Panc1 (cell line): ENCODE measurements around a stretch of chr4.

DNA sequence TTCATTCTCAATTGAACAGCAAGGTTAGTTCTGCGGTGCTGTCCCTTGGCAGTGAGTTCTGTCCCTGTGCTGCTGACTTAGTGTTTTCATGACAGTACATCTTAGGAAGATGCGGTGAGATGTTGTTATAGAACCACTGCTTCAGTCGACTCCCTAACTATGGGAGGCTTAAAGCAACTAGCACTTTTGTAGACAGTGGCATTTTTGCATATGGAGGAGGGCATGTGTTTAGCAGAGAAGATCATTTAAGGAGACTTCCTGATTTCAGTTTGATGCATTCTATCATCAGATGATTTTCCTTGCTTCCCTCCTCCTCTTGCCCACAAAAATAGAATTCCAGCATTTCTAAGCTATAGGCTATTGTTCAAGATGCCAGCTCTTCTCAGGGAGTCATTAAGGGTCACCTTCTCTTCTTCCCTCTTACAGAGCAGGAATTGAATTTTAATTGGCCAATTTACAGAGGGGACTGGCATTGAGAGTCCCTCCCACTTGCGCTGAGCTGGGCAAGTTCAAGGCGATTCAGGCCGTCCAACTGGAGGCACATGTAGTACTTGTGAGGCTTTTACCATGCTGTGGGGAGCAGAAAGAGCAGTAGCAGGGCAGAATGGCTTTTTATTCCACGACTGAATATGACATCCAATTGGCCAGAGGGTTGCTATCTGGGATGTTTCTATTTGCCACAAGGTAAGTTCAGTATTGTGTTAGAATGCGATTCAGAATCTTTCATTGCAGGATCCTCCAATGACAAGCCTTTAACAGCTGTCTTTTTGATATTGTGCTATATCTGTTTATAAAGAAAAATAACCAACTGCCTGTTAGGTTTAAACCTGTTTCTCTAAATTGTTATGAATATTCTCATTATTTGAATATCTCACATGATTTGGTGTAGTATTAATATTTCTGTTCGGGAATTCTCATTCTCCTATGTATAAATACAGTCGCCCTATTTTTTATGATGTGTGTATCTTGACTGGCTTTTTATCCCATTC lies 181.9 kb downstream of the SOWAHB start:
- RRBS, 2 experiments = no CpG with 5 or more reads among the region's 10 CpGs

DNA sequence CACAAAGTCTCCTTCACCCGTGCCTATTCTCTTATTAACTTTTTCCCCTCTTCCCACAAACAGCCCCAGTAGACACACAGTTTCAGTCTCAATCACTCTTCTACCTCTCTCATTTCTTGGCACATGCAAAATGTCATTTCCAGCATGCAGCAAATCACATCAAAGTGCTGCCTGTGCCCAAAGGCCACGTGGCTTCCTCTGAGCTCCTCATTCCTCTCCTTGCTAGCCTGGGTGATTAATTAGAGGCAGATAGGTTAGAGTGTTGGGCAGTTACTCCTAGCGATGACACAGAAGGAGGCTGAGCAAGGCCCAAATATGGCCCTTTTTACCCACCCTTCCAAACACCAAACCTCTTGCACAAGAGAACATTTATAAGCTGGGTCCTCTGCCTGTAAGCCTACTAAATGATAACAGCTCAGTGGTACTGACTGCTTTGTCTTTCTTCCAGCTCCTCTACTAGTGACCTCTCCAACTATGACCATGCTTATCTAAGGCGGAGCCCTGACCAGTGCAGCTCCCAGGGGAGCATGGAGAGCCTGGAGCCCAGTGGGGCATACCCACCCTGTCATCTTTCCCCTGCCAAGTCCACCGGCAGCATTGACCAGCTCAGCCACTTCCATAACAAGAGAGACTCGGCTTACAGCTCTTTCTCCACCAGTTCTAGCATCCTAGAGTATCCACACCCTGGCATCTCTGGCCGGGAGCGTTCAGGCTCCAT lies 159.5 kb downstream of the SOWAHB start:
- RRBS, 2 experiments = 70 to 97% methylated on average over 2 to 3 of the region's 8 CpGs

DNA sequence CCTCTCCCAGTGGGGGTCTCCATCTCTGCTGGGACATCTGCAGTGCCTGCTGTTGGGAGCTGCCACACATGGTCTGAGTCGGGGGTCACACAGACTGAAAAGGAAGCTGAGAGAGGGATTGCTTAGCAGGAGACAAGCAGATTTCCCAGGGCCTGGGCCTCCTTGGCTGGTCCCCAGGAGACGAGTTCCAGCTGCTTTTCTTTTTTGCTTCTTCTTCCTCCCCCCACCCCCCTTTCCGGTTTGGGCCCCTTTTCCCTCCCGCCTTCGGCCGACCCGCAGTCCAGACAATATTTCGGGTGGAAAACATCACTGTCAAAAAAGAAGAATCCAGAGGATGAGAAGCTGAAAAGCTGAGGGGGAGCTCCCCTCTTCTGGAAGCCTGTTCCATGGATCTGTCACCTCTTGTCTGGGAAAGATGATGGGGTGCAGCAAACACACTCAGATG lies 85.8 kb downstream of the SOWAHB start:
- RRBS, 2 experiments = no CpG with 5 or more reads among the region's 8 CpGs

- RRBS, 2 experiments = no CpG with 5 or more reads among the region's 1 CpG
These were observed 4.6 kb upstream of the SOWAHB start for GRCh38 chr4:76902595-76902964.

DNA sequence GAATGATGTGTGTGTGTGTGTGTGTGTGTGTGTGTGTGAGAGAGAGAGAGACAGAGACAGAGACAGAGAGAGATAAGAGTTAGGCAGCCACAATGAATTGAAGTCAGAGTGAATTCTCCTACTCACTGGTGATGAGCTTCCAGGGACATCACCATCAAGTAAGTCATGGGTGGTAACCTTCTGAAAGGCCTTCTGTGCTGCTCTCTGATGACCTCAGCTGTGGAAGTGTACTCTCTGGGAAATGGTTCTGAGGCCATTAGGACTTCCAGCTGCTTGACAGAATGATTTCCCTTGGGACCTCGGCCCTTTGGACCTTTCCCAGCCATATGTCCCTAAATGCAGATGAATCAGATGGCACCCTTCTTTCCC lies 7.4 kb downstream of the SEPTIN11 start:
- RRBS, 2 experiments = no CpG with 5 or more reads among the region's 1 CpG

- RRBS, 2 experiments = no CpG with 5 or more reads among the region's 2 CpGs
These were observed 12.9 kb downstream of the SEPTIN11 start for GRCh38 chr4:76962502-76962731.

GRCh38 chr4:76984535-76985406 lies 35.2 kb downstream of the SEPTIN11 start:
- RRBS, 2 experiments = no CpG with 5 or more reads among the region's 9 CpGs

DNA sequence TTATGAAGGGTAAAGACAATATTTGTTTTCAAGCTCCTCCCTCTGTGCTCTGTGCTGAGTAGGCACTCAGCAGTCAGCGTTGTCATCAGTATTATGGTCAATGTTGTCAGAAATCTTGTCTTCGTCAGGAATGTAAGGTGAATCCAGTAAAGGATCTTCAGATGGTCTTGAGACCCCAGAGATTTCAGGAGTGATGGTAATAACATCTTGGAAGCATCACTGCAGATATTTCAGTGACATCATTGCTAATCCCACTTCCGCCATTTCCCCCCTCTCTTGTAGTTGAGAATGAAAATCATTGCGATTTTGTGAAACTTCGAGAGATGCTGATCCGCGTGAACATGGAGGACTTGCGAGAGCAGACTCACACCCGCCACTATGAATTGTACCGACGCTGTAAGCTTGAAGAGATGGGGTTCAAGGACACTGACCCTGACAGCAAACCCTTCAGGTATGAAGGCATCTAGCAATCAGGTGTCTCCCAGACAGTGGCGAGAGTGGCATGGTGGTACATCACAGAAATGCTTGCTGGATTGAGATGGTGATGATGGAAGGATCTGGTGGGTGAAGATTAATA lies 55.5 kb downstream of the CCNI start:
- RRBS, 2 experiments = no CpG with 5 or more reads among the region's 12 CpGs

DNA sequence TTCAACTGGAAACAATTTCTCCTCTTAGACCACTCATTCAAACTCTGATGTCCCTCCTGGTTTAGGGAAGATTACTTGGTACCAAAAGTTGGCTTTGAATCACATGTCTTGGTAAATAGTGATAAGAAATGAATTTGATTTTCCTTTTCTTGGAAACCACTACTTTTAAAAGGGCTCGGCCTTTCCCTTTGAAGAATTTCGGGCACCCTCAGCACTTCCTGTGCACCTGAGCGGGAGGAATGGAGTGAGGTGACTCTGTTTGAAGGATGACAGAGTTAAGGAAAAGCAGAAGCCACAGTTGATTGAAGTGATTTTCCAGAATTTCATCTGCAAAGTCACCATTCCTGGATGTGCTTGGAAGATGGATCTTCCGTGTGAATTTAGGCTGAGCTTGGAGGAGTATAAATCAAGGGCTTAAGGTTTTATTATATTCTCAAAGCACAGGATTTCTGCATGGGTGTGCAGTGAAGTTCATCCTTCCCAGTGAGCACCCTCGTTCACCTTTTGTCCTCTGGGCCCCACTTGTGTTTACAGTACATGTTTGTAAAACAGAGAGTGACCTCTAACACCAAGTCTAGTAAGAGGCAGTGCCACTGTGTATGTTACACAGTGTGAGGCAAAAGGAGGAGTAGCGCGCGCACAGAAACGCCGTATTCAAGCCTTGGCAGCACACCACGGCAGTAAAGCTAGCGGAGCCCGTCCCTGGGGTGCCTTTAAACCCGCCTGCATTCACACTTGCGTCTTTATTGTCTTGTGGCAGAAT lies 52.1 kb downstream of the CCNI start:
- RRBS, 2 experiments = no CpG with 5 or more reads among the region's 15 CpGs

DNA sequence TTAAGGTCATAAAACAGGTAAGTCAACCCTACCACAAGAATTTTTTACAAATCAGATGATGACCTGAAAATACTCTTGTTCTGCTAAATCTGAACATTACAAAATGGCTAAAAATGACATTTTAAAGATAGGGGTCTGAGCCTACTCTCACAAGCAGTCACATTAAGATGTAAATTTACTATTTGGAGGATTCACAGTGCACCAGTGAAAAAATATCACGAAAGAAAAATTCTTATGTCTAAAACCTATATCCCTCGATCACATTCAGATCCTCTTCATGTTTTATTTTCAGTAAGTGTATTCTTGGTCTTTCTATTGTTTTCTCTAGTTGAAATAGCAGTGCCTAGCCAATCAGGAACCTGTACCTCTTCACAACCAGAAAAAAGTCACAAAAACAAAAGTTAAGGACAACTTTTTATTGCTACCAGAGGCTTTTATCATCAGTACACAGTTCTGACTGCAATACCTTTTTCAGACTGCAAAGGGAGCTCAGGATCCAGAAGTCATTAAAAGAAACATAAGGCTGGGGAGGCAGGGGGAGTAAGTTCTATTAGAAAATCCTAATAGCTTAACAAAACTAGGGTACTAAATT lies 28.9 kb downstream of the CCNI start:
- RRBS, 2 experiments = no CpG with 5 or more reads among the region's 2 CpGs

DNA sequence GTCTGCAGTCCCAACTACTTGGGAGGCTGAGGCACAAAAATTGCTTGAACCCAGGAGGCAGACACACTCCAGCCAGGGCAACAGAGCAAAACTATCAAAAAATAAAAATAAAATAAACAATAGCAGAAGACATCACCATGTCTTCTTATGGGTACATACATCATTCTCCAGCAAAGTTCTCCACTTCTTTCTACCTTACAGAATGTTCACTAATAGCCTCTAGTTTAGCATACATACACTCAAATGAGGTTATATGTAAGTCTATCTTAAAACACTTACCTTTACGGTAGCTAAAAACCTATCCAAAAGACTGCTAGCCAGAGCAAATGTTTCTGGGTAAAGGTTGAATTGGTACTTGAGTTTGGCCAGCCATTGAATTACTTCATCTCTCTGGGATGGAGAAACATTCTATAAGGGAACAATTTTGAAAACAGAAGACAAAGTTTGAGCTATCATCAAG lies 17.5 kb downstream of the CCNI start:
- RRBS, 2 experiments = no CpG with 5 or more reads among the region's 1 CpG

DNA sequence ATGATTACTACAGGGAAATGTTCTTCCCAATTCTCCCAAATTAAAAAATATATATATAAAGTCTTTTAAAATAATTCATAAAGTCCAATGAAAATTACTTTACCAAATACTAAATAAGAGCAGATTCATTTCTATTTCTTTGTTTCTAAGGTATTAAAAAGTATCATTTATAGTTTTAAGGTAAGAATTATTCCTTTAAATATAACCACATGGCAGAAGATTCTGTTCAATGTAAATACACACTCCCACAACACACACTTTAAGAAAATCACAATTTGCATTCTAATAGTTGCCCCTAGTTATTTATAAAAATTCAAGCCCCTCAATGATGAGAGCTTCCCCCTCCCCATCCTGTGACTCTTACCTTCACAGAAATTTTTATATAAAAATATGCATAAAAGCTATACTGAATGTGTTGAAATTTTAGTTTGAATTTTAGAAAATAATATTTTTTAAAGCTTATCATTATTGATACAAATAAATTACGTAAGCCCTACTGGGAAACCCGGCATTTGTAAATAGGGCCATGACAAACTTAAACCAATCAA lies 2.9 kb downstream of the CNOT6L start:
- RRBS, 2 experiments = no CpG with 5 or more reads among the region's 2 CpGs

DNA sequence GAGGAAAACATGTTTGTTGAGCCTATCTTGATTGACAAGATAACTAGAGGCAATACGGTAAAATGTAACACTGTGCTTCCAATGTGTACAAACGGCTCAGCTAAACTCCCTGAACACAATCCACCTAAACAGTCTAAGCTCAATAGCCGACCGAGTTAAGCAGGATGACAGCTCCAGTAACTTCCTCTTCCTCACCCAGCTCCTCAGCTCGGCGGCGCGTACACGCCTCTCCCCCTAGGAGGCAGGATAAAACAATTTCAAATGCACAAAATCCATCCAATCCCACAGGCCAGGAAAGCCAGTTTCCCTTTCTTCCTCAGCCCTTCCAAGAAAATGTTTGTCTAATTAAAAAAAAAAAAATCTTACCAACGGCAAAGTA lies 1.1 kb downstream of the CNOT6L start:
- RRBS, 2 experiments = no CpG with 5 or more reads among the region's 10 CpGs

GRCh38 chr4:78552421-78552786 lies 834 bp downstream of the ANXA3 start:
- RRBS, 2 experiments = no CpG with 5 or more reads among the region's 6 CpGs

- RRBS, 2 experiments = no CpG with 5 or more reads among the region's 7 CpGs
These were observed 1.3 kb downstream of the ANXA3 start for GRCh38 chr4:78552787-78553374.

- RRBS, 2 experiments = no CpG with 5 or more reads among the region's 5 CpGs
These were observed 76.9 kb downstream of the ANXA3 start for GRCh38 chr4:78628219-78629117.

- RRBS, 2 experiments = no CpG with 5 or more reads among the region's 6 CpGs
These were observed 430 bp upstream of the PAQR3 start for GRCh38 chr4:78939769-78939967.

GRCh38 chr4:79937579-79937810 lies 135.5 kb downstream of the ANTXR2 start:
- RRBS, 2 experiments = no CpG with 5 or more reads among the region's 7 CpGs

- RRBS, 2 experiments = no CpG with 5 or more reads among the region's 3 CpGs
These were observed 15.1 kb downstream of the ANTXR2 start for GRCh38 chr4:80057815-80058479.